ENCODE data around the gene SNAPC1.

- RRBS, result no CpG with 5 or more reads among the region's 5 CpGs
Observed at GRCh38 chr14:61509774-61510245, 185.5 kb upstream of the HIF1A start.

DNA sequence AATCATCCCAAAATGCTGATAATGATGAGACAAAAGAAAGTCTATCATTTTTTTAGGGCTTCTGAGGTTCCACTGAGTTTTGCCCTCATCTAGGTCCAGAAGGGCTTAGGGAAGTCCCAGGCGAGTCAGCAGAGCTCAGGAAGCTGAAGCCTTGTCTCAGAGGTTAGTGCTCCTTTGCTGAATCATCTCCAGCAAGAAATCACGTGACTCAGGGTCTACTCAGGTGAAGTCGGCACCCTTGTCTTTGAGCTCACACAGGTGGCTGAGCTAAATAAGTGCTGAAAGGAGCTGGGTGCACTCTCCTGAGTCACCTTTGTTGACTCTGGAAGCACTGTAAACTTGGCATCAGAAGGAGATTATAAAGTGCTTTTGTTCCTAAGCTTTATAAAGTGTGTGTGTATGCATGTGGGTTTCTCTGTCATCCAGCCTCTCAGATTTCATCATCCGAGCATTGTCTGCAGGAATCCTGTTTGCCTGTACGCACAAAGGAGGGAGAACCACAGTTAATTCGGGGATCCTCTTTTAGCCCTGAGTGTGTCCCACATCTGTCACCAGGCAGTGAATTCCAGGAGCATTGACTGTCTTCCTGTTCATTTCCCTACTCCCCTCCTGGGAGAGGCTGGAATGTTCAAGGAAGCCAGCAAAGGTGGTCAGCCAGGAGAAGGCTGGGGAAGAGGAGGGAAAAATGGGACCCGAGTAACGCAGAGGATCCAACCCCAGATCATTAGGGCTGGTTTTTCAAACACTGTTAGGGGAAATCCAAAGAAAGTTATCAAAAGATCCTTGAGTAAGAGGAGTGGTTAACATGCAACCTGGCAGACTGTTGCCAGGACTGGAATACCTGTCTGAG lies 157.7 kb upstream of the HIF1A start:
- RRBS, result no CpG with 5 or more reads among the region's 8 CpGs

DNA sequence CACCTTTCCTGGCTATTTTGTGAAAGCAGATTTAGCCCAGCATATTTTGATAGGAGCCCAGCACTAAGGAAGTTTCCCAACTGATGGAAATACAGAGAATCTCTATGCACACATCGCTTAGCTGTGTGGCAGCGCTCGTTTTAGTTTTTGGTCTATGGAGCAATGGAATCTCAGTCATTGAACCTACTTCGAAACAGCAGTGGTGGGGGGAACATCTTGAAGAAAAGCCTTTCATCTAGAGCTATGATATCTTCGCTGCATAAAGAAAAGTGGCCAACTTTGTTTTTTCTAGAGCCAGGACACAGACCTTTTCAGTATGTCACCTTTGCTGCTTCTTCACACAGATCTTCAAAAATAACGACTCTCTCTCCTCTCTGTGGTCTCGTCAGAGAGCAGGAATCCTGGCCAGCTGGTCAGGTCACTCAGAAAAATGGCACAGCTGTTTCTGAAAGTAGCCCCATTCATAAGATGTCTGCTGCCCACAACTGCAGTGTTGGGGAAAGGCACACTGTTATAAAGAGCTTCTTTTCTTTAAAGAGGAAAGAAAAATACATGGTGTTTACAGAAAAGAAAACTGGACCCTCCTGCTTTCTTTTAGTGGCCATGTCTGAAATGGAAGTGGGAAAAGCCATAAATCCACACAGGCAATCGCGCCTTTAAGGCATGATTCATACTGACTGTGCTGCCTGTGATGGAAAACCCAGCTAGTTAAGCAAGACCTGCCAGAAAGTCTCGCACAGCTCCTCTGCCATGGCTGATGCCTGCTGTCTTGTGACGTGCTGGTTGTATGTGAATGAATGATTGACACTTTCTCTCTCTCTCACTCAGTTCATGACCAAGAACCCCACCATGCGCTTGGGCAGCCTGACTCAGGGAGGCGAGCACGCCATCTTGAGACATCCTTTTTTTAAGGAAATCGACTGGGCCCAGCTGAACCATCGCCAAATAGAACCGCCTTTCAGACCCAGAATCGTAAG lies 148.1 kb upstream of the HIF1A start:
- RRBS, result no CpG with 5 or more reads among the region's 18 CpGs

DNA sequence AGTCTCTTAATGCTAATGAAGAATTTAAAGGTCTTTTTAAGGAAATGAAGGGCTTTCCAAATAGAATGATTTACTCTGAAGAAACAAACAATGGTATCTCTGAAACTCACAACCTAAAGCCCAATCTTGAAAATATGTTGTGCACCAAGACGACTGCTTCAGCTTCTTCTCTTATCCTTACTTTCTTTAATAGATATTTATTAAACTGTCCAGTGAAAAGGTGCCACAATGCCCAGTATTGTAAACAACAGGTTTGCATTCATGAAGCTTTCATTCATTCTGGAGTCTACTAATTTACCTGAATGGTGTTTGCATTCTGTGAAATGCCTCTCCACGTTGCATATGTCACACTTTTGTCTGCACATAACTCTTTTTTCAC lies 145.1 kb upstream of the HIF1A start:
- RRBS, result no CpG with 5 or more reads among the region's 2 CpGs

GRCh38 chr14:61569645-61570857 lies 125.3 kb upstream of the HIF1A start:
- RRBS, result no CpG with 5 or more reads among the region's 14 CpGs

DNA sequence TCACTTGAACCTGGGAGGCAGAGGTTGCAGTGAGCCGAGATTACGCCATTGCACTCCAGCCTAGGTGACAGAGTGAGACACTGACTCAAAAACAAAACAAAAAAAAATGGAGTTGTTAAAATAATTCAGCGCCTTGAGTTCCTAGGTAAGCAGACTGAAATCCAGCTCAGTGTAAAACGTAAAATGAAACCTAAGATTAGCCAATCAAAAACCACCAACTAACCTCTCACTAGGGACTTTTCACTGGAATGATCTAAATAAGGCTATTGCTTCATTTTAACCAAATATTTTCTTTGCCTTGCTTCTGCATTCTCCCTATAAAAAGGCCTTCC lies 91.6 kb upstream of the HIF1A start:
- RRBS, result no CpG with 5 or more reads among the region's 4 CpGs

DNA sequence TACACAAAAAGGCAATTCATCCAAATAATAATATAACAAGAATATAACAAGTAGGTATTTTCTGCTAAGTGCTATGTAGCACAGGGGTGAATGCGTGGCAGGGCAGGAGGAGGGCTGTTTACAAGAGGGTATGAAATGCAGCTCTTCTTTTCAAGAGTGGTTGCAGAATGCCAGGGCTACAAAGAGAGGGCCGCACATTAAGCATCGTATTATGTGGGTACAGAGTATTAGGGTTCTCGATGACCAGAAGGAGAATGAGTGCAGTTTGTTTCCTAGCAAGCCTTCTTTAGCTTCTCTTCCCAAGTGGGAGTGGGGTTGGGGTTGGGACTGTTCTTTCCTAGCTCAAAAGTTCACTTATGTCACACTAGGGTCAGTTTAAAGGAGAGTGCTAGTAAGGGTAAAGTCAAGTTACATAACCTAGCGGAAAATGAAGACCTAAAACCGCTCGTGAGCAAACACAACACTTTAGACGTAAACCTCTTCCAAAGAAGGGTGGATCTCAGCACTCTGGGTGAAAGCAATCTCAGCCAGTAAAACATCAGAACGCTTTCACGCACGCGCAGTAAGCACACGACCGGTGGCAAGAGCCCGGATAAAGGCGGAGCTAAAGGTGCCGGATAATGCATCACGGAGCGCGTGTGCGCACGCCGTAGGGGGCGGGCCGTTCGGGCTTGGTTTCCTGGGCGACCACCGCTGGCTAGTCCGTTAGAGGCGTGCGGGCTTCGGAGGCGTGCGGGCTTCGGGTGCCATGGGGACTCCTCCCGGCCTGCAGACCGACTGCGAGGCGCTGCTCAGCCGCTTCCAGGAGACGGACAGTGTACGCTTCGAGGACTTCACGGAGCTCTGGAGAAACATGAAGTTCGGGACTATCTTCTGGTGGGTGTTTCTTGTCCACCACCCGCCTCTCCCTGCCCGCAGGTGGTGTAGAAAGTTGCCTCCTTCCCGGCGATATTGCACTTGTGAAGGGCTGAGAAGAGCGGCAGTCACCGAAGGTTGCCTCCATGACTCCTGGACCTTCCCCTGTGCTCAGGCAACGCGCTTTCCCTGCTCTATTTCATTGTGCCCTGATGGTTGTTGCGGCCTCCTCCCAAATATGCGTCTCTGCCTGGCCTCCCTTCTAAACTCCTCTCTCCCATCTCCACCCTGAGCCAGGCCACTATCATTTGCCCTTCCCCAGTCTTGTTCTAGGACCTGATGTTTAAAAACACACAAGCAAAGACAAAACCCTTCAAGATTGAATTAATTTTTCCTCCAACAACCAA lies at the start of gene SNAPC1:
Gene SNAPC1, plus strand, starts transcription at position 708 of the 1,262 bp plus-strand sequence.
- RRBS, result no CpG with 5 or more reads among the region's 55 CpGs

DNA sequence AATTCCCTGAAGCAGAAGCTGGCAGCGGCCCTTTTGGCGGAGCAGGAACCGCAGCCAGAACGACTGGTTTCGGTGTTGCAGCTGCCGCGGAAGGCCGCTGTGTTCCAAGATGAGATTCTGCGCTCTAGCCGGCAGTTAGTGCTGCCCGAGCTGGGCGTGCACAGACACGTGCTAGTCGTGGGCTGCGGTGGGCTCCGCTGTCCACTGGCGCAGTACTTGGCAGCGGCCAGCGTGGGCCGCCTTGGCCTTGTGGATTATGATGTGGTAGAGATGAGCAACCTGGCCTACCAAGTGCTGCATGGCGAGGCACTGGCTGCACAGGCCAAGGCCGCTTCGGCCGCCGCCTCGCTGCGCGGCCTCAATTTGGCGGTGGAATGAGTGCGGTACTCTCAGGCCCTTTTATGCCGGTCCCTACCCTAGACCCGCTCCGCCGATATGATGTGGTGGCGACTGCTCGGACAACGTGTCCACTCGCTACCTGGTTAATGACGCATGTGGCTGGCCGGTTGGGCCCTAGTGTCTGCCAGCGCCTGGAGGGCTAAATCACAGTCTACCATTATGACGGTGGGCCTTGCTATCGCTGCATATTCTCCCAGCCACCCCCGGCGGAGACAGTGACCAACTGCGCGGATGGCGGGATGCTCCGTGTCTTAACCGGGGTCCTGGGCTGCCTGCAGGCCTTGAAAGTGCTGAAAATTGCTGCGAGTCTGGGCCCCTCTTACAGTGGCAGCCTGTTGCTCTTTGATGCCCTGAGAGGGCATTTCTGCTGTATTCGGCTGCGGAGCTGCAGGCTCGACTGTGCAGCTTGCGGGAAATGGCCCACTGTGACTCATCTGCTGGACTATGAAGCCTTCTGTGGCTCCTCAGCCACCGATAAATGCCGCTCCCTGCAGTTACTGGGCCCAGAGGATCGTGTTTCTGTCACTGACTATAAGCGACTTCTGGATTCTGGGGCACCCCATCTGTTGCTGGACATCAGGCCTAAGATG lies 52.1 kb downstream of the SYT16 start:
- RRBS, result 96% methylated on average over 7 of the region's 59 CpGs

- RRBS, result no CpG with 5 or more reads among the region's 3 CpGs
Observed at GRCh38 chr14:62183580-62184003, 371.1 kb downstream of the SYT16 start.

- RRBS, result no CpG with 5 or more reads among the region's 6 CpGs
Observed at GRCh38 chr14:63424008-63424478, 105.3 kb upstream of the GPHB5 start.

- RRBS, result no CpG with 5 or more reads among the region's 2 CpGs
Observed at GRCh38 chr14:63434336-63435078, 108.7 kb downstream of the PPP2R5E start.

DNA sequence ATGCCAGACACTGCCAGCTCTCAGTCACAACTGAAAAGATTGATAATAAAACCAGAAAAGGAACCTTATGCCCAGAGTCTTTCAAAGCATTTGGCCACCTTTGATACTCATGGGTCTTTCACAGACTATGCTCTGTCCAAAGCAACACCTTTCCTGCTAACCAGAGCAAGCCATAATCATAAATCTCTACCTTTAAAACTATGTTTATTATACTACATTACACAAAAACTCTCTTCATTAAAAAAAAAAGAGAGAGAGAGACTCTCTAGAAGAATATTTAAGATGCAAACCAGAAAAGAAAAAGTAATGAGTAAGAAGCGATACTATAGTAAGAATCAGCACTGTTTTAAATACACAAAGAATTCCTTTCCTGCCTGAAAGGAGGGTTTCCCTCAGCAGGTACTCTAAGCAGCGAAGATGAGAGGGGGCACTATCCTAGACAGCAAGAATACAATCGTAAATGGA lies 28.9 kb downstream of the PPP2R5E start:
- RRBS, result no CpG with 5 or more reads among the region's 3 CpGs

GRCh38 chr14:63524404-63525565 lies 18.4 kb downstream of the PPP2R5E start:
- RRBS, result no CpG with 5 or more reads among the region's 15 CpGs

DNA sequence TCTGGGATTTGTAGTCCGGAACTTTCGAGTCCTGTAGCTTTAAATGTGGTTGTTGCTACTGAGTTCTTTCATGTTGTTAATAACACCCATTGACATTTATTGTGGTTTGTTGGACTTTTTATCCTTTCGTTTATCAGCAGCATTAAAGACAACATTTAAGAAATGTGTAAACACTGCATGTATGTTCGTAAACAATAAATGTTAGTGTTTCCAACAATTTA lies 719 bp upstream of the WDR89 start:
- RRBS, result no CpG with 5 or more reads among the region's 4 CpGs

- RRBS, result no CpG with 5 or more reads among the region's 5 CpGs
Observed at GRCh38 chr14:63752709-63753261, 24.9 kb upstream of the SGPP1 start.

DNA sequence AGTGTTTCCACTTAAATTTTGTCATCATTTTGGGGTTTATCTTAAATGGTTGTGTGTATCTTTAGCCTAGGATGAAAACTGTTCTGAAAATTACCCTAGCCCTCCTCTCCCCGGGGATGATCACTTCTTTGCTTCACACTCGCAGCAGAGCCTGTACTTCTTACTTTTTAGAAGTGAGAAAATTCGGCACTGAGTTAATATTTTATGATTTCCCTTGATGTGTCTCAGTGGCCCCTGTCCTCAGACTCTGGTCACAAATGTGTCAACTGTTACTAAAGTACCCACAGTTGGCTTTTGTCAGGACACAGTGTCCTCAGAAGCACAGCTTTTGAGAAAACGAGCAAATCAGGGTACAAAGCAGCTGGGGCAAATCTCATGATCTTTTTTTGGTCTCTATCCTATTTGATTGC lies 142.4 kb downstream of the SYNE2 start:
- RRBS, result no CpG with 5 or more reads among the region's 4 CpGs

- RRBS, result no CpG with 5 or more reads among the region's 3 CpGs
Observed at GRCh38 chr14:64022664-64023062, 169.9 kb downstream of the SYNE2 start.

DNA sequence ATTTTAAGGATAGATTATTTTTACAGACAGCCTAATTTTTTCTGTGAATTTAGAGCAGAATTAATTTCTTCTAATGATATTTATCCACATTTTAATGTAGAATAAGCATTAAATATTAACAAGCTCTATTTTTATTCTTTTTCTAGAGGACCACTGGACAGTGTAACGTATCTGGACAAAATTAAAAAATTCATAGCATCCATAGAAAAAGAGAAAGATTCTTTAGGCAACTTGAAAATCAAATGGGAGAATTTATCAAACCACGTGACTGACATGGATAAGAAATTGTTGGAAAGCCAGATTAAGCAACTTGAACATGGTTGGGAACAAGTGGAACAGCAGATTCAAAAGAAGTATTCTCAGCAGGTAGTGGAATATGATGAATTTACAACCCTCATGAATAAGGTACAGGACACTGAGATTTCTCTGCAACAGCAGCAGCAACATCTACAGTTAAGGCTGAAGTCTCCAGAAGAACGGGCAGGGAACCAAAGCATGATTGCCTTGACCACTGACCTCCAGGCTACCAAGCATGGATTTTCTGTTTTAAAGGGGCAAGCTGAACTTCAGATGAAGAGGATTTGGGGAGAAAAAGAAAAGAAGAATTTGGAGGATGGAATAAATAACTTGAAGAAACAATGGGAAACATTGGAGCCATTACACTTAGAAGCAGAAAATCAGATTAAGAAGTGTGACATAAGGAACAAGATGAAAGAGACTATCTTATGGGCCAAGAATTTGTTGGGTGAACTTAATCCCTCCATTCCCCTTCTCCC lies 198.8 kb downstream of the SYNE2 start:
- RRBS, result no CpG with 5 or more reads among the region's 3 CpGs

DNA sequence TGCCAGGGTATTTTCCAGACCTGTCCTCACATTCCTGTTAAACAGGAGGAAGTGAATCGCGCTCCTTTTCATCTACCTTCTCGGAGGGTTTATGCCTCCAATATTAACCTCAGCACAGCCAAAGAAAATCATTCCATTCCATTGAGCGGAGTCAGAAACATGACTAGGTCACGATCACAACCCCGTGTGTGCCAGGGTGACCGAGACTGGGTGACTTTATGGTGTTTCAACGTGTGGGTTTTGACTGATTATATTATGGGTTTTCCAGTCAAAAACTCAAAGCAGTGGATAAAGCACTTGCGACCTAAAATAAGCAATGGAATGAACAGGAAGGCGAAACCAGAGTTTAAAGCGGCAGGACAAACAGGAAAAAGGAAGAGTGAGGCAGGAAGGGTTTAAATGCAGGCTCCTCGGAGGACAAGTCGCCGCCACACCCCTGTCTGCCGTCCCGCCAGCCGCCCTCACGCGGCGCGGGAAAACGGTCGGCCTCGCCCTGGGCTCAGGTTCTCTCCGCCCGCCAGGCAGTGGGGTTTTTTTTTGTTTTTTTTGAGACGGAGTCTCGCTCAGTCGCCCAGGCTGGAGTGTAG lies 1.3 kb upstream of the HSPA2 start:
- RRBS, result no CpG with 5 or more reads among the region's 29 CpGs

Measured in GM12892 (cell line).